Measurements from ENCODE around the gene CPAMD8.

GRCh38 chr19:16331140-16331566 is 6.5 kb downstream of the KLF2 start:
- RAMPAGE, long total RNA = no peak
- RRBS = no CpG with 5 or more reads among the region's 6 CpGs

- RAMPAGE, long total RNA = no peak
- RRBS = 63% methylated on average over 11 of the region's 32 CpGs
Measured at GRCh38 chr19:16371142-16372416, 47.0 kb downstream of the KLF2 start.

- RAMPAGE, long total RNA = no peak
- RRBS = no CpG with 5 or more reads among the region's 9 CpGs
Measured at GRCh38 chr19:16374358-16374659, 49.7 kb downstream of the KLF2 start.

DNA sequence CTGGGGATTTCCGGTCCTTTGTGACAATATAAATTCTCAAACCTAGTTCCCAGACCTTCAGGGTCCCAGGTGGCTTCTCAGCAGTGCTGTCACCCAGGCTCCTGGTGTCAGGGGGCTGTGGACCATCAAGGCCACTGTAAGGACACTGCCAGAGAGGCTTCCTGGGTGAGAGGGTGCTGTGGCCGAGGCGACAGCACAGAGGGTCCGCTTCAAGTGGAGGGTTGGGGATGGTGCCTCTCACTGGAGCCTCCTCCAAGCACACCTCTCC is 5.5 kb upstream of the SLC35E1 start:
- RAMPAGE, long total RNA = no peak
- RRBS = no CpG with 5 or more reads among the region's 4 CpGs

DNA sequence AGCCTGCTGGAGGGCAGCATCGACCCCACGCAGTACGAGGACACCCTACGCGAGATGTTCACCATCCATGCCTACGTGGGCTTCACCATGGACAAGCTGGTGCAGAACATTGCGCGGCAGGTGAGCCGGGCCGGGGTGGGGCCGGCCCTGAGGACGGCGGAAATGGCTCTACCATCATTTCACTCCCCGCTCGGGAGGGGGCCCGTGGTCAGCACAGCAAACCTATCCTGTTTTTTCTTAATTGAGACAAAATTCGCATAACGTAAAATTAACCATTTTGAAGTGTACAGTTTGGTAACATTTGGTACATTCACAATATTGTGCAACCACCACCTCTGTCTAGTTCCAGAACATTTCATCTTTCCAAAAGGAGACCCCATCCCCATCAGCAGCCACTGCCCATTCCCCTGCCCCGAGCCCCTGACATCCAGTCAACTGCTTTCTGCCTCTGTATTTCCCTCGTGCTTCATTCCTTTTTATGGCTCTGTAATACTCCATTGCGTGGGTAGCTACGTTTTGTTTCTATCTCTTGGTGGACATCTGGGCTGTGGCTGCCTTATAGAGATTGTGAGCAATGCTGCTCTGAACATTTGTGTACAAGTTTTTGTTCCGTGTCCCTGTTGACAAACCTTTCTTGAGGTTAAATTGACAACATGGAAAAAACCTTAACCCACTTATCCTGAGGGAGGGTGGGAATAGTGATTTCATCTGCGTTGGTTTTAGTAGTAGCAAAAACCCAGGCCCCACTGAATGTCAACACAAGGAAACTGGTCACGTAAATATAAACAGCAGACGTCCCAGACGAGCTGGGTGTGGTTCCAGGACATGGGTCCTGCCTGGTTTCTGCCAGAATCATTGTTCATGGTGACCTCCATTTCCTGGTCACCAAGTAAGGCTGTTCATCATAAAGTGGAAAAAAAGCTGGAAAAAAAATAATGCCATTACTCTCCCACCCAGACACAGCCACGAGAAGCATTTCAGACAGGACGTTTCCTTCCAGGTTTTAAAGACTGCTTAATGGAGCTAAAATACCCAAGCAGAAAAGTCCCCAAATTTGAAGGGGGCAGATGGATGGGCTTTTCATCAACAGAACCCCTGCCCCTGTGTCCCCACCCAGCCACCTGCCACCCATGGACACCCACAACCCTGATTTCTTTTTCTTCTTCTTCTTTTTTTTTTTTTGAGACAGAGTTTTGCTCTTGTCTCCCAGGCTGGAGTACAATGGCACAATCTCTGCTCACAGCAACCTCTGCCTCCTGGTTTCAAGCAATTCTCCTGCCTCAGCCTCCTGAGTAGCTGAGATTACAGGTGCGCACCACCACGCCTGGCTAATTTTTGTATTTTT is 17.0 kb upstream of the F2RL3 start:
- RAMPAGE, long total RNA = no peak
- RRBS = no CpG with 5 or more reads among the region's 31 CpGs

- RAMPAGE, long total RNA = no peak
- RRBS = 89% methylated on average over 13 of the region's 66 CpGs
Measured at GRCh38 chr19:16889862-16890950, 1.4 kb downstream of the F2RL3 start.

- RAMPAGE, long total RNA = no peak
- RRBS = 2% methylated on average over 14 of the region's 97 CpGs
Measured at GRCh38 chr19:17026435-17027661, at the start of gene CPAMD8. TSS of gene CPAMD8 (minus strand) at chr19:17026810.

DNA sequence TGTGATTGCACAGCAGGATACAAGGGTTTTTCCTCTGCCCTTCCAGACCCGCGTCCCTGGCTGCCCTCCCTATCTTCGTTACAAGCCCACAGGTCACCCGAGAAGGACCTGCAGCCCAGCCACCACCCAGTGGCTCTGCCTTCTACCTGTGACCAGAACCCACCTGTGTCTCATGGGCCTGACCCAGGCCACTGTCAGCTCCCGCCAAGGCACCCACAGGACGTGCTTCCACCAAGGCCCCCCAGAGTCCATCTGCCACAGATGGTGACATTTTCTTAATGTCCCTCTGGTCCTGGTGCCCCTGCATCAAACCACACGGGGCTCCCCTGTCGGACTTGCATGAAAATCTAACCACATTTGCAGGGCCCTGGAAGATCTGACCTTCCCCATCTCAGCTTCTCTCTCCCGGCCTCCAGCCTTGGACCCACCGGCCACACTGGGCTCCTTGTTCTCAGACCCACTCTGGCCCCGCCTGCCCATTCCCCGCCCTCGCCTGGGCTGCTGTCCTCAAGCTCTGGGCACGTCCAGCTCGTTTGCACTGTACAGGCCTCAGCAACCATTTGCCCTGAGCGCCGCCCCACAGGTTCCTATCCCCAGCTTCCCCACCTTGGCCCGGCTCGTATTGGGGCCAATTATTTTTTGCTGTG is 10.4 kb downstream of the MYO9B start:
- RAMPAGE, long total RNA = no peak
- RRBS = no CpG with 5 or more reads among the region's 19 CpGs

DNA sequence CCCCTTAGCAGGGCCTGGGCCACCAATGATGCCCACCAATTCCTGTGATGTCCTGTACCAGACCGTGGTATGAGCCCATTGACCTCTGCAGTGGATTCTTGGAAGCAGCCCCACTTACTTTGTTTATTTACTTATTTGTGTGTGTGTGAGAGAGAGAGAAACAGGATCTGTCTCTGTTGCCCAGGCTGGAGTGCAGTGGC is 12.9 kb downstream of the MYO9B start:
- RAMPAGE, long total RNA = no peak
- RRBS = no CpG with 5 or more reads among the region's 1 CpG

DNA sequence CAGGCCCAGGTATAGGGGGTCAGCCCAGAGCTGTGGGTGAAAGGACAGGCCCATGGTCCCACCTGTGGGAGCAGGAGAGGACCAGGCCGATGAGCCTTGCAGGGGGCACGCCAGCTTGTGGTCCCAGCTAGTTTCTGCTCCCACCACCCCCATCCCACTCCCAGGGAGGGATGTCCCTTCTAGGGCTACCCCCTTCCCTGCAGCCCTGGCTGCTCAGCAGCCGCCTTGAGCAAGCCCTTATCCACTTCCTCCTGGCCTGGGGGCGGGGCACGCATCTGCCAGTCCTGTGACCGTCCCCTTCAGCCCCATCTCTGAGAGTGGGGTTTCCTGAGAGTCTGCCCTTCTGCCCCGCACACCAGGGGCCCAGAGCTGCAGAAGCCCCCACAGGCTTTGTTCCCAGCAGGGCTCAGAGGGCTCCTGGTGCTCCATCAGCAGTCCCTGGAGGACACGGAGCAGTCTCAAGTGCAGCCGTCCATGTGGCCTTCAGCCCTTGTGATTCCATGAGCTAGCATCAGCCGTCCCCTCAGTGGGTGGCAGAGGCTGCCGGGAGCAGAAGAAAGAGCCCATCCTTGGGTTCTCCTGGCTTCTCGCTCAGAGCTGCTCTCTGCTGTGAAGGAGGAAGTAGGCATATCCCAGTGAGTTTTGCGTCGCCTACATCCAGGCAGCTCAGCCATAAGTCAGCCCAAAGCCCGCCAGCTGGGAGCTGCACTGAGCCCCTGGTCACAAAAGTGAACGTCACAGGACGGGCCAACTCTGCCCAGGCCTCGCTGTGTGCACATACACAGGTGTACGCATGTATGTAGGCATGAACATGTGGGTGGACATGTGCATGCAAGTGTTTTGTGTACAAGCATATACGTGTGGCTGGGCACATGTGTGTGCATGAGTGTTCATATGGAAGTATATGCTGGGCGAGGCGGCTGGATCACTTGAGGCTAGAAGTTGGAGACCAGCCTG is 16.3 kb downstream of the MYO9B start:
- RAMPAGE, long total RNA = no peak
- RRBS = no CpG with 5 or more reads among the region's 22 CpGs

- RAMPAGE, long total RNA = no peak
- RRBS = no CpG with 5 or more reads among the region's 2 CpGs
Measured at GRCh38 chr19:17125289-17125465, 49.6 kb downstream of the MYO9B start.

DNA sequence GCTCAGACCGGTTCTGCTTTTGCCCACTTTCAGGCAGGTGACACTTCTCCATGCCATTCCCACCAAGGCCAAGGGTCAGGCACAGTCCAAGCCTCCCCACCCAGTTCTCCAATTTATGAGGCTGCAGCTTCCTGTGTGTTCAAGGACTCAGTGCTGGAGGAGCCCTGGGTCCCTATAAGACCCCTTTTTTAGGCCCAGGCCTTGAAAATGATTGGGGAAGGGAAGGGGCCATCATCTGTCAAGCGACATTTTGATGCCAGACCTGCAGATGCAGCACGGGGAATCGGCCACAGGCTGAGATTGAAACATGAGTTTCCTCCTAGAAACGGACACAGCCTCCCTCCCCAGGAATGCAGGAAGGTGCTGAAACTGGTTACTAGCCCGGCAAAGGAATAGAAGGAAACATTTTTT is 65.5 kb upstream of the USE1 start:
- RAMPAGE, long total RNA = no peak
- RRBS = no CpG with 5 or more reads among the region's 6 CpGs

DNA sequence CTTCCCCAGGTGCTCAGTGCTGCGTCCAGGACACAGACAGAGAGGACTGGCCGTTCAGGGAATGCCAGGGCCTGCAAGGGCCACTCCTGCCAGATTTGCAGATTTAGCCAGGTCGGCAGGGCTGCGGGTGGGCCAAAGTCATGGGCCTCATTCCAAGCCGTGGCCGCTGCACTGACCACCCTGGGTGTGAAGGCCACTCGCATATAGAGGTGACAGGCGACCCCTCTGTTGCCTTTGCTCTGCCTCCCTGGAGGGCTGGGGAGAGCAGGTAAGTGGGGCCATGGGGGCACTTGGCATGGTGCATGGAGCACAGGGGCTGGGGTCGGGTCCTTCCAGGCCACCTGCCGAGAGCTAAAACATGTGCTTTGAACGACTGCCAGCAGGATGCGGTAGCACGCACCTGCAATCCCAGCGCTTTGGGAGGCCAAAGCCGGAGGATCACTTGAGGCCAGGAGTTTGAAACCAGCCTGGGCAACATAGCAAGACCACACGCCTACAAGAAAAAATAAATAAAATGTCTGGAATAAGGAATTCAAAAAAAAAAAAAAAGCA is 37.1 kb upstream of the USE1 start:
- RAMPAGE, long total RNA = no peak
- RRBS = no CpG with 5 or more reads among the region's 16 CpGs

DNA sequence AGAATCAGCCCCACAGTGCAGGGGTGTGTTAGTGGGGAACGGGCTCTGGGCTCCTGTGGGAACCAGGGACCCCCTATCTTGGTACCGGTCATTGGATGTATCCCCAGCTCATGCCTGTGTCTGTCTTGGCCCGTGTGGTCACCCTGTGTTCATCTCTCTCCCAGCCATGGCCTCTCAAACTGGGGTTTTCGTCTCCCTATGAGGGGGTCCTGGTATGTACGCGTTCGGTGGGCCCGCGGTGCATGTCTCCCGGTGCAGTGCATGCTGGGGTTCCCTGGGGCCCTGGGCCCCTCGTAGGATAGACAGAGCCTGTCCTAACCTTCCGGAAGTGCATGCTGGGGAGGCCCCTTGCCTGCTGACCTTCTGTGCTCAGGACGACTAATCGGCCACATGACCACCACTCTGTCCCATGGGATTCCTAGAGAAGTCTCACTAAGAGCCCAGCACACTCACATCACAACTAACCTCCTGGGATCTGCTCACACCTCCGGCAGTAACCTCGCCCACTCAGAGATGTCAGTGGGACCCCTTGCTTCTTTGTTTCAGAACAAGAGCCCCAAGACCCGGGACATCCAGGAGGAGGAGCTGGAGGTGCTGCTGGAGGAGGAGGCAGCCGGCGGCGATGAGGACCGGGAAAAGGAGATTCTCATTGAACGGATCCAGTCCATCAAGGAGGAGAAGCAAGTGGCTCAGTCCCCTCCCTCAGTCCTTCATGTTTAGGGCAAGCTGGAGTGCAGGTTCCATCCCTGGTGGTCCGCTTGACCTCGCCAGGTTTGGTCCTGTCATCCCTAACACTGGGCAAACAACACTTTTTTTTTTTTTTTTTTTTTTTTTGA is 4.8 kb upstream of the USE1 start:
- RAMPAGE, long total RNA = no peak
- RRBS = 81% methylated on average over 7 of the region's 24 CpGs

GRCh38 chr19:17323090-17323882 is 11.4 kb downstream of the ANO8 start:
- RAMPAGE, long total RNA = no peak
- RRBS = 7% methylated on average over 17 of the region's 47 CpGs

DNA sequence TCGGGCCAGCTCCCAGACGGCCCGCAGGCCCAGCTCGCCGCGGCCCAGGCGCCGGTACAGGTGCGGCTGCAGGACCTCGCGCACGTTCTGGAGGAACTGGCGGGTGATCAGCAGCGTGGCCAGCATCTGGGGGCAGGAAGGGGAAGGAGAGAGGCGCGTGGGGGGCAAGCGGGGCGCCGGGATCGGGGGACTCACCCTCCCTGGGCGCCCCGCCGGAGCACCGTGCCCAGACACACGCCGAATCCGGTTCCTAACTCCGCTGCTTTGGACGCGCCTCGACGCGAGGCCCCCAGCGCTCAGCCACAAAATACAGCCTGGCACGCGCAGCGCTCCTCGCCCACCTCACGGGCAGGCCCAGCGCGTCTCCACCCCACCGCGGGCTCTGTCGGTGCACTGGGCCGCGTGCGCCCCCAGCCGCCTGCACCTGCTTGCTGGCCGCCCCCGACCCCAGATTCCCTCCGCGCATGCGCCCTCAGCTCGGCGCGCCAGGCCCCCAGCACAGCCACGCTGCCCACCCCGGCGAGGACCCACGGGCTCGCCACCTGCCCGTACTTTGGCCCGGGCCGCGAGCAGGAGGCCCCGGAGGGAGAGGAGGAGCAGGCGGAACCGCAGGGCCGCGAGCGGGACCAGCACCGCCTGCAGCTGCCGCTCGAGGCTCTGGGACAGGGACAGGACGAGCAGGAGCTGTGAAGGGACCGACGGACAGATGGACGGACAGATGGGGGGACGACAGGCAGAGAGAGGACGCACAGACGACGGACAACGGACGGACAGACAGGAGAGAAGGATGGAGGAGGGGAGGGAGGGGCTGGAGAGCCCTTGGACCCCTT is 5.6 kb downstream of the ANO8 start:
- RAMPAGE, long total RNA = no peak
- RRBS = 17% methylated on average over 13 of the region's 84 CpGs

- RAMPAGE, long total RNA = no peak
- RRBS = 41% methylated on average over 3 of the region's 42 CpGs
Measured at GRCh38 chr19:17333485-17334208, 1.0 kb downstream of the ANO8 start.

- RAMPAGE, long total RNA = no peak
- RRBS = 94% methylated on average over 1 of the region's 26 CpGs
Measured at GRCh38 chr19:17338795-17339470, 1.6 kb downstream of the GTPBP3 start.

GRCh38 chr19:17391529-17392355 is 2.3 kb downstream of the CCDC194 start:
- RAMPAGE, long total RNA = no peak
- RRBS = no CpG with 5 or more reads among the region's 25 CpGs

GRCh38 chr19:17404025-17404584 is 1.3 kb downstream of the BST2 start:
- RAMPAGE, long total RNA = no peak
- RRBS = no CpG with 5 or more reads among the region's 6 CpGs